ENCODE measurements around a stretch of chr15.

GRCh38 chr15:84817704-84818586 lies 789 bp downstream of the ALPK3 start:
- PRO-cap, result no peak

DNA sequence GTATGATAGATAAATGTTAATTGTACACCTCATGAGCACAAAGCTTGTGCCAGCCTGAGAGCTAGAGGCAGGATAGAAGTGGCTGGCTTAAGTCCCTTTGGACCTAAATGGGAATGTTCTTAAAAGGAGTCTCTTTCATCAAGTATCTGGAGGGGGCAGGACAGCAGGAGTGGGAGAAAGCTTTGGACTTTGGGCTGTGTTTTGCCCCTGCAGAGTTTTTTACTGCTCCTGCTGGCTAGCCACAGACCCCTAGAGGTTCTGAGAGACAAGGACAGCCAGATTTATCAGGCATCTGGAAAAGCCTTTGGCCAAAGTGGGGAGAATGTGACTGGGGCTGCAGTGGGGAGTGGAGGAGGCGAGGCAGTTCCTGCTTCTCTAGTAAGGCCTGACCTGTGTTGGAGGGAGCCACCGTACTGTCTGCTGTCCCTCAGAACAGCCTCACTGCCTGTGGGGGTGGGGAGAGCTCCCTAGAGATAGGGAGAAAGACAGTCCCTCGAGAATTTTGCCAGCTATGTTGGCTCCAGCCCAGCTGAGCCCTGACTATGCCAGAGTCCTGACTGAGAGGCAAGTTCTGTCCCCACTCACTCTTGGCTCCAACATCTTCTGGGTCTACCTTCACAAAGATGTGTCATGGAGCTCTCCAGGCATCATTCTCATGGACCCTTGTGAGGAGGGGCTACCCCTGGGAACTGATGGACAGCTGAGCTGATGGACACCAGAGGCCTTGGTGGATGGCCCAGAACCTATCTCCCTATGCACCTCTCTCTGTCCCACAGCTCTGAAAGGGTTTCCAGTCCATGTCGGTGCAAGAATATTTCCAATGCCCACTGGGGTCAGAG lies 2.2 kb downstream of the ALPK3 start:
- PRO-cap, result no peak

DNA sequence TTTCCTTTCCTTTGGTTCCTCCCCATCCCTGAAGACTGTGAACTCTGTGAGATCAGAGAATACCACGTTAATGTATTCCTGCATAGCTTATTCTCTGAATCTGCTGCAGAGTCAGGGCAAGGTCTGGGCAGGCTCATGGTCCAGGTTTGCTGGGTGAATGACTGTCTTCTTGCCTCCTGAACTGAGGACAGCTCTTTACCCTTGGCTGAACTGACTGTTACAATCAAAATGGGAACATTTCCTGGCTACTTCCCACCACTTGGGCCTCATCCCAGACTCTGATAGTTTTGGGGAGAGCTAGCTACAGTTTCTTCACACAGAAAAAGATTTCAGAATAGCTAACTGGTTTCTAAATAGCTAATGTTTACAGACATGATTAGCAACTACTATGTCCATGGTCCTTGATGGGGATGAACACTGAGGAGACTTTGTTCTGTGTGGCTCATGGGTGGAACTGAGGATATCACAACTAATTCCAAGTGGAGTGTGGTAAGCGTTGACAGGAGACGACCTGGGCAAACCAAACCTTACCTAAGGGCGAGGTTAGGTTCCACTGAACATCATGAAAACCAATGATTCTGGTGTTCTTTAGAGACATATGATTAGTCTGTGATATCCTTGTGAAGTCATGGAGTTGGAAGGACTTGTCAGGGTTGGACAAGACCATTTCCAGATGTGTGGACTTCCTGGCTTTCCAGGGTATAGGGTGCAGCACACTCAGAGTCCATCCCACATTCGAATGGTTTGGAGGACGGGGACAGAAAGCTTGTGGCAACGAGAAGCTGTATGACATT lies 7.2 kb downstream of the ALPK3 start:
- PRO-cap, result no peak

- PRO-cap, result no peak
These were observed 26.5 kb upstream of the SLC28A1 start for GRCh38 chr15:84857731-84858619.

GRCh38 chr15:85022470-85023375 lies 41.1 kb downstream of the PDE8A start:
- PRO-cap, result no peak

DNA sequence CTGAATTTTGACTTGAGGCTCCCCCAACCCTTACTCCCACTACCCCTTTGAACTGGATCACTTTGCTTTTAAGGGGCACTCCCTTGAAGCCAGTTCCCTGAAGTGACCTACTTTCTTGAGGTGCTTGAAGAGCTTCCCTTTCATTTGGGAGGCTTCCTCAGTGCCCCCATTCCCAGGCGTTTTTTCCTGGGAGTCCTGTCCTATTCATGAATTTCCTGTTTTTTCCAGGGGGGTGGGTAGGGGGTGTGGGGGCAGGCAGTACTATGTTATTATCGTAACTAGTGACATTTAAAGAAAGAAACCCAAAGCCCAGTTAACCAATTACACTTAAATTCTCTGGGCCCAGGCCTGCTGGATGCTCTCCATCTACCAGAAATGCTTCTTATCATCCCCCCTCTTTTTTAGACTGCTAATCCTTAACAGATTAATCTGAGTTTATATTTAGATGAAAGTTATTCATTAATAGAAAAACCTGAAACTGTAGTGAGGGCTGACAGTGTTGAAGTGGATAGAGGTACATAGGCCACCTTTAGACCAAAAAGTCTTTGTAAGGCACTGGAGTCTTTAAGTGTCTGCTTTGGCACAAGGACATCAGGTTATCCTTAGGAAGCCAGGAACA lies 43.6 kb downstream of the PDE8A start:
- PRO-cap, result no peak

- PRO-cap, result no peak
These were observed 48.8 kb downstream of the PDE8A start for GRCh38 chr15:85030124-85031243.

GRCh38 chr15:85316029-85316514 lies 64.3 kb upstream of the AKAP13 start:
- PRO-cap, result no peak

GRCh38 chr15:85335436-85335975 lies 44.9 kb upstream of the AKAP13 start:
- PRO-cap, result no peak

- PRO-cap, result no peak
These were observed 446 bp upstream of the AKAP13 start for GRCh38 chr15:85380083-85380231.

- PRO-cap, result no peak
These were observed 2.0 kb downstream of the AKAP13 start for GRCh38 chr15:85382326-85382824.

GRCh38 chr15:85436507-85436819 lies 56.1 kb downstream of the AKAP13 start:
- PRO-cap, result no peak

DNA sequence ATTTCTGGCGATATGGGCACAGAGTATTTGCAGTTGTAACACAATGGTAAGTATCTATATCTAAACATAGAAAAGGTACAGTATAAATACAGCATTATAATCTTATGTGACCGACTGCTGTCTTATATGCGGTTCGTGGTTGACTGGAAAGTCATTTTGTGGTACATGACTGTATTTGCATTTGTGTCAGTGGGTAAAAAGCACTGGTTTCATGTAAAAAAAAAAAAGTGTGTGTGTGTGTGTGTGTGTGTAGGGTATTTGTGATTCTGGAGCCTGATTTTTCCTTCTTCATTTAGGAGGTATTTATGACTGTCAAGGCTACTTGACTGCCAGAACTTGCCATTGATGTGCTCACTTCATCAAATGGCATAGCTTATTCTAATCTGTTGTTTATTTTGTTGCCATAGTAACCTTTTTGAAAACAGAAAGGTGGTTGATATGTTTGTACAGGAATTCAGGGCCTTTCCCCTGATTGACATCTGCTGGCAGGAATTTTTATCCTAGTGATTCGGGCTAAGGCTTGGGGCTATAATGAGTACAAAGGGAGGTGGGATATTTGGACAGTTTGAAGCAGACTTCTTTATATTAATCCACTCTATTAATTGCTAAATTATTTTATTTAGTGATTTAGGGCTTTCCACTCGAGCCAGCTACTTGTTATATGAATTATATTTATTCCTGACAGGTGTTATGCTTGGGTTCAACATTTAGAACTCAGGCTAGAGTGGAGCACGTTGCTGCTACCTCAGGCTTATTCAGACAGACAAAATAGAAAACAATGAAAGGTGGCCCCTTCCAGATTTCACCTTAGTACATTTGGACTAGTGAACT lies 63.4 kb downstream of the AKAP13 start:
- PRO-cap, result no peak

DNA sequence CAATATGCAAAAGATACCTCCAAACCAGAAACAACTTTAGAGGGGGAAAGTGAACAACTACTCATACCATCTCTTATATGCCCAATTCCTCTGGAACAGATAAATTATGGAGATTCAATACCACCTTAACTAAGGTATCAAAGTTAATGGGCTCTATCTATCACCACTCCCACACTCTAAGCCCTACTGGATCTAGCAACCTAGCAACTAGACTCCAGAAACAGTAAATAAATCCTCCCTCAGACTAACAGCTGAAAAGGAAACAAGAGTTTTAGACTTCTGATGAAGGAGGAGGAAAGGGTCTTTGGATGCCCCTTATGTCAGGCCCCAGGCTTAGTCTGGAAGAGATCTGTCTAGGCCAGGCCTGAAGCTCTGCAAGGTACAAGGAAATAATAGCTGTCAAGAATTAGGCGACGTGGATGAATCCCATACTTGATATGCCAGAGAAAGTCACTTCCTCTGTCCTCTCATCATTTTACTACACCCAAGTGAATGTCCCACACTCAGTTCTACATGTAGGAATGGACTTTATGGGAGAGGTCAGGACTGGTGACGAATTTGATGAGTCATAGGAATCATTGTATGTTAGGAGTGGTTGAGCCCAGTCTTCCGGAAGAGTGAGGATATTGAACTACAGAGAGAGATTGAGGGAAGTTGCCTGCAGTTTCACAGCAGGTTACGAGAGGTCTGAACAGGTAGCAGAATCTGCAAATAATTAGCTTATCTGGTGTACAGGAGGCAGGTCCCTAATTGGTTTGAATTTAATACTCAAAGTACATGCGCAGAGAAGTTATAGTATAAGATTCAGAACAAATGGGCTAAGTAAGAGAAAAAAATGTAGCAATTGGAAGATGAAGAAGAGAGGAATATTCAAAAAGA lies 113.9 kb downstream of the AKAP13 start:
- PRO-cap, result no peak

DNA sequence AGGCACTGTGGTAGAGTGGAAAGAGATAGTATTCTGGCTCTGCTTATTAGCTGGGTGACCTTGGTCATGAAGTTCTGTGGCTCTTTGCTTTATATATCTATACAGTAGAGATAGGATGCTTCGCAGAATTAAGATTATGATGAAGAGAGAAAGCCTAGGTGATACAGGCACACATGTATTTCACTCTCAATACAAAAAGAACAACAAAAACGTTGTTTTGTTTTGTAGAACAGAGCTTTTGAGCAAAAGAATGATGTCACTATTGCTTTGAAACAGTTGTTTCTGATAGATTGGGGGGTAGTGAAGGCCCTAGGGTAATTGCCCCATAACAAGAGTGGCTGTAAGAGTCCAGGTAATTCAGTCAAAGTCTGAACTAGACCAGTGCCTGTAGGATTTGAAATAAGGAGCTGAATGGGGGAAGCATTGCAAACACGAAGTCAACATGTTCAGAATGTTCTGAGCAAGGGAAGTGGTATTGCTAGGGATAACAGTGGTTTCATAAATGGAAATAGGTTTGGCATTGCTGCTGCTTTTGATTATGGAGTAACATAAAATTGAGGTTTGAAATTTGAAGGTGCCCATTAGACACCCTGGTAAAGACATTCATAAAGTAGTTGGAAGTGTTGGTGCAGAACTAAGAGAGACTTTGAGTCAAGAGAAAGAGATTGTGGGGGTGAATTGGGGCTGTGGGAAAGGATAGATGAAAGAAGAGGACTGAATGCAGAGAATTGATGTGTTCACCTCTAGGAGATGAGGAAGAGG lies 188.4 kb downstream of the AKAP13 start:
- PRO-cap, result no peak

GRCh38 chr15:85605124-85605543 lies 189.6 kb downstream of the KLHL25 start:
- PRO-cap, result no peak

GRCh38 chr15:85645544-85646127 lies 149.1 kb downstream of the KLHL25 start:
- PRO-cap, result no peak

- PRO-cap, result no peak
These were observed 130.3 kb downstream of the KLHL25 start for GRCh38 chr15:85664502-85664750.

GRCh38 chr15:85688572-85689170 lies 106.1 kb downstream of the KLHL25 start:
- PRO-cap, result no peak

GRCh38 chr15:85692798-85693709 lies 101.7 kb downstream of the KLHL25 start:
- PRO-cap, result no peak